Epithelial cell of proximal tubule (primary cell): ENCODE results near the genes SCARF1 and RILP.

DNA sequence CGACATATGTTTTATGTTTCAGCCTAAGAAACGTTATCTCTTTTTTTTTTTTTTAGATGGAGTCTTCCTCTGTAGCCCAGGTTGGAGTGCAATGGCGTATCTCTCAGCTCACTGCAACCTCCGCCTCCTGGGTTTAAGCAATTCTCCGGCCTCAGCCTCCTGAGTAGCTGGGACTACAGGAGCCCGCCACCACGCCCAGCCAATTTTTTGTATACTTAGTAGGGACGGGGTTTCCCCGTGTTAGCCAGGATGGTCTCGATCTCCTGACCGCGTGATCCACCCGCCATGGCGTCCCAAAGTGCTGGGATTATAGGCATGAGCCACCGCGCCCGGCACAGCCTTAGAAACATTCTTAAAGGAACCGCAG is 47.5 kb downstream of the YWHAE start:
- RAMPAGE, long total RNA: no peak
- RRBS: no CpG with 5 or more reads among the region's 18 CpGs

- RAMPAGE, long total RNA: no peak
- RRBS: no CpG with 5 or more reads among the region's 7 CpGs
Measured at GRCh38 chr17:1353786-1354333, 46.2 kb downstream of the YWHAE start.

DNA sequence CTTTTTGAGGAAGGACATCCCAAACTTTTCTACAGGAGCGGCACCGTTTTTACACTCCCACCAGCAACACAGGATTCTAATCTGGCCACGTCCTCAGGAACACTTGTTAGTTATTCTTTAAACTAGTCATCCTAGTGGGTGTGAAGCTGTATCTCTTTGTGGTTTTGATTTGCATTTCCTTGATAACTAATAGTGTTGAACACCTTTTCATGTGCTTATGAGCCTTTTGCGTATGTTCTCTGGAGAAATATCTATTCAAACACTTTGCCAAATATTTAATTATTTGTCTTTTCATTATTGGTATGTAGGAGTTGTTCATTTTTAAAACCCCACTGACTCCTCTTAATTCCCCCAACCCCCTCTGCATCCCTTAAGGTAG is 25.5 kb downstream of the YWHAE start:
- RAMPAGE, long total RNA: no peak
- RRBS: no CpG with 5 or more reads among the region's 4 CpGs

DNA sequence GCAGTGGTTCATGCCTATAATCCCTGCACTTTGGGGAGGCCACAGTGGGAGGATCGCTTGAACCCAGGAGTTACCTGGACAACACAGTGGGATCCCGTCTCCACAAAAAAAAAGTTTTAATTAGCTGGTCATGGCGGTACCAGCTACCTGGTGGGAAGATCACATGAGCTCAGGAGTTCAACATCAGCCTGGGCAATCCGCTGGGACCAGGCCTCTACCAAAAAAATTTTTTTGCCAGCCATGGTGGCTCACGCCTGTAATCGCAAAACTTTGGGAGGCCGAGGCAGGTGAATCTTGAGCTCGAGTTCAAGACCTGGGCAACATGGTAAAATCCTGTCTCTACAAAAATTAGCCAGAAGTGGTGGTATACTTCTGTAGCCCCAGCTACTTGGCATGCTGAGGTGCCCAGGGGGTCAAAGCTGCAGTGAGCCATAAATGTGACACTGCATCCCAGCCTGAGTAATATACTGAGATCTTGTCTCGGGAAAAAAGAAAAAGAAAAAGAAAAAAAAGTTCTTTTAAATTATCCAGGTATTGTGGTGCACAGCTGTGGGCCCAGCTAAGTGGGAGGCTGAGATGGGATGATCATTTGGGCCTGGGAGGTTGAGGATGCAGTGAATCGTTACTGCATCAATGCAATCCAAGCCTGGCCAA is 8.2 kb downstream of the YWHAE start:
- RAMPAGE, long total RNA: no peak
- RRBS: no CpG with 5 or more reads among the region's 10 CpGs

- RAMPAGE, long total RNA: no peak
- RRBS: 62% methylated on average over 3 of the region's 12 CpGs
Measured at GRCh38 chr17:1463169-1463783, 7.2 kb upstream of the CRK start.

GRCh38 chr17:1485900-1486390 is 6.5 kb downstream of the MYO1C start:
- RAMPAGE, long total RNA: no peak
- RRBS: 3% methylated on average over 31 of the region's 59 CpGs

- RAMPAGE, long total RNA: no peak
- RRBS: 1% methylated on average over 16 of the region's 81 CpGs
Measured at GRCh38 chr17:1487798-1488935, 4.3 kb downstream of the MYO1C start.

GRCh38 chr17:1509502-1509877 is 6.9 kb downstream of the INPP5K start:
- RAMPAGE, long total RNA: no peak
- RRBS: no CpG with 5 or more reads among the region's 6 CpGs

GRCh38 chr17:1538628-1539206 is 22.3 kb upstream of the INPP5K start:
- RAMPAGE, long total RNA: no peak
- RRBS: no CpG with 5 or more reads among the region's 9 CpGs

- RAMPAGE, long total RNA: no peak
- RRBS: no CpG with 5 or more reads among the region's 6 CpGs
Measured at GRCh38 chr17:1545199-1545945, 17.2 kb downstream of the PITPNA start.

DNA sequence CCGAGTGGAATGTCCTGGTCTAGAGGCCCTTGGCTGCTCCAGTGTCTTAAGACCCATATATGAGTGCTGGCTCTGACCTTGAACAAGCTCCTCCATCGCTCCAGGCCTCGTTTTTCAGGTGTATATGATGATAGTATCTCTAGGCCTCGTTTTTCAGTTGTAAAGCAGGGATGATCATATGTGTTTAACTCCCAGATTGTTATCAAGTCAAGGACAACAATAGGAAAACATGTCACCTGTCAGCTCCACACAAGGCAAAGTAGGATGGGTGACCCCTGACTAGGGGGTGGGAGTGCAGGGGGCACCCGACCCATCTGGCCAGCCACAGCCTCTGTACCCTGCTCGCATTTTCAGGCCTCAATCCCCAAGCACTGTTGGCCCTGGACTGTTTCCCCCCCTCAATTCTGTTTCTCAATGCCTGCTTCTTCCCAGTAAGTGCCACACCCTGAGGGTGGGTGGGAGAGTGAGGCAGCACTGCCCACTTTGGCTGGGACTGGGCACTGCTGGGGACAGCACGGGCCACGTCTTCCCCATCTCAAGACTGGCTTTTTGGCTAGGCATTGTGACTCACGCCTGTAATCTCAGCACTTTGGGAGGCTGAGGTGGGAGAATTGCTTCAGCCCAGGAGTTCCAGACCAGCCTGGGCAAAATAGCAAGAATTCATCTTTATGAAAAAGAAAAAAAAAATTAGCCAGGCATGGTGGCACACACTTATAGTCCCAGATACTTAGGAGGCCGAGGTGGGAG is 9.9 kb upstream of the PITPNA start:
- RAMPAGE, long total RNA: no peak
- RRBS: no CpG with 5 or more reads among the region's 10 CpGs

DNA sequence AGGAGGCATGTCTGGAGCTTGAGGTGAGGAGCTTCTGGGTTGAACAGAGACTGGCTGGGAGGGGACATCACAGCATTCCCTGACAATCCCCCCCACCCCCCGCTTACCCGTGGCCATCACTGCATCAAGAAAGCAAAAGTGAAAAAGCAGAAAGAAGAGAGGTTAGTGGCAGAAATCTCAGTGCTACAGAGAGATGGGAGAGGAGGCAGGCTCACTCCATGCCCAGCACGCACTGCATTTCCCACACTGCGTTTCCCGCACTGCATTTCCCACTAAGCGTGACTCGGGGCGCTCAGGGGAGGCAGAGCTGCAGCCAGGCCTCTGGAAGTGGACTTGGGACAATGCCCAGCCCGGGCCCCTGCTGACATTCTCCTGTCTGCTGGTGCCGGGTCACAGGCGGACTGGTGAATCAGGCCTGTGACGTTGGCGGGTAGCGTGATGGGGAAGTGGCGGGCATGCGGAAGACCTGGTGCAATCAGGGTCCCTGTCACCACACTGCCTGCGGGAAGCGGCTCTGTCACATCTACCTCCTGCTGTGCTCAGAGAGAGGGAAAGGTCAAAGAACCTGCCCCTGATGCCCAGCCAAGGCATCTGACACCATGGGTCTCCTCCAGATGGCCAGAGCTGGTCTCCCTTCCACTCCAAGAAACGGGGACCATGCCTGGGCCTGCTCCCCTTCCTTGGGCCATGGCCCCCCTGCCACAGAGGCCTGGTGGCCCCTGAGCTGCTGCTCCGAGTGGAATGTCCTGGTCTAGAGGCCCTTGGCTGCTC is 24.4 kb upstream of the PITPNA start:
- RAMPAGE, long total RNA: no peak
- RRBS: no CpG with 5 or more reads among the region's 20 CpGs

DNA sequence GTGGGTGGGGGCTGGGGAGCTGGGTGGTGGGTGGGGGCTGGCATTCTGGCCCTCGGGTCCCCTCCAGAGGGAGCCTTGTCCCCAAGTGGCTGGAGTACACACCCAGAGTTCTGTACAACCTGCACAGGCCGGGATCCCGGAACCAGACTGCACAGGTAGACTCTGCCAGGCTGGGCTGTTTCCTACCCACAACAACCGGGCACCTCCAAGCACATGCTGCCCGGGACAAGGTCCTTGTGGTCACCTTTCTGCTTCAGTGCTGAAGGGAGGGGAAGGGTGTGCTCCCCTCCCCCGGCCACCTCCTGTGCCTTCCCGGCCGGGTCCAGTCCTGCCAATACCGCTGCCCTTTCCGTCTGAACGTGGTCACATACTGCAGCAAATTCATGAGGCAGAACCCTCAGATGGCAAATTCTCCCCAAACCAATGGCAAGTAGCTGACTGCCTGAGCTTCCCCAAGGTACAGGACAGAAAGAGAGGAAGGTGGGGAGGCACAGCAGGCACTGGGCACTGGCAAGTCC is 23.0 kb downstream of the SLC43A2 start:
- RAMPAGE, long total RNA: no peak
- RRBS: 12% methylated on average over 4 of the region's 11 CpGs

GRCh38 chr17:1637778-1638993 is 7.3 kb downstream of the SCARF1 start:
- RAMPAGE, long total RNA: no peak
- RRBS: 69% methylated on average over 7 of the region's 33 CpGs

DNA sequence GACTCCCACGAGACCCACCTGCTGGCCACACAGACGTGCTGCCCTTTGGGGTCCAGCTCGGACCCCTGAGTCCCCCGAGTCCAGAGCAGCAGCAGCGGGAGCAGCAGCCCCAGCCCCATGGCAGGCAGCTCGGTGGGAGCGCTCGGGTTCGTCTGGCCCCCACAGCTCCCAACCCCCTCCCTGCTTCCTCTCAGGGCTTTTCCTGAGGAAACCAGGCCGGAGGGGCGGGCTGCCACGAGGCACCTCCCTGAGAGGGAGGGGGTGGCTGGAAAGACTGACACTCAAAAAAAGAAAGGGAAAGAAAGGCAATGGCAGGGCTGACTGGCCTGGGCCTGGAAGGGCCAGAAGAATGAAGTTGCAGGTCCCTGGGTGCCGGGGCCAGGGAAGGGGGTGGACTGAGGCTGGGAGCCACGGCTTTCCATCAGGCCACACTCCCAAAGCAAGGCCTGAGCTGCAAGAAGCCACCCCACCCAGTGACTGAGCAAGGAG is at the start of gene SCARF1:
TSS of gene SCARF1 (minus strand) at position 154 of the 489 bp plus-strand sequence.
- RAMPAGE, long total RNA: no peak
- RRBS: no CpG with 5 or more reads among the region's 14 CpGs

GRCh38 chr17:1649759-1650474 is at the start of gene RILP:
RILP (minus strand) TSS chr17:1649866.
- RAMPAGE, long total RNA: no peak
- RRBS: 7% methylated on average over 1 of the region's 27 CpGs

DNA sequence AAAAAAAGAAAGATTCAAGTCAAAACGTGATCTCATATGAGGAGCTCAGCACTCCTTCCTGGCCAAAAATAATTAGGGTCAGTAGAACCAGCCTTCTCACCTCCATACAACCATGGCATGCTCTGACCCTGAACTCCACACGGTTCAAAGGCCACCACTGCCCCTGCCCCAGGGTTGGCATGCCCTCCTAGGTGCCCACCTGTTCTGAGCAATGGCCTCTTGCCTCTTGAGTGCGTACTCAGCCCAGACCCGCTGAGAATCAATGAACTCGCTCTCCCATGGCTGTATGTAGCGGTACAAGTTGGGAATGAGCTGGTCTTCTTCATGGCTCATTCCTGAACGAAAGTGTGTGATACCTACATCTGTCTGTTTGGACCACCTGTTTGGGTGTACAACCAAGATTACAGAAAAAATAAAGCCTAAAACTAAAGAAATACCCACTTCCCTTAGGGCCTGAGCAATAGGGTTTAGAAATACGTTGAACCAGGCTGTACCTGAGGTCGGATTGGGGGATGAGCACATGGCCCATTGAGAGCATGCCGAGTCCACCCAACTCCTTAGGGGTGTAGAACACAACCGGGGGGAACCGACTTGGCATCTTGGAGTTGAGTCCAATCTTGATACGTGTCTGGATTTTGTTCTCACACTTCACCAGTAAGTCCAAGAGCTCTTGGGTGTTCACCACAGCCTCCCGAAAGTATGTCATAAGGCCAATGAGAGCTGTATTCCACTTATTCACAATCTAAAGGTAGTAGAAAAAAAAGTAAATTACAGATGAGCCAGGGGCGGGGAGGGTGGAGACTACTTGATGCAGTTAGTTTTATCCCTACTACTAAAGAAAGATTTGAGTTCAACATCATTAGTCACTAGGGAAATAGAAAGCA is 12.0 kb upstream of the RILP start:
- RAMPAGE, long total RNA: no peak
- RRBS: no CpG with 5 or more reads among the region's 15 CpGs

GRCh38 chr17:1676915-1677688 is 7.6 kb downstream of the PRPF8 start:
- RAMPAGE, long total RNA: no peak
- RRBS: 96% methylated on average over 5 of the region's 14 CpGs

GRCh38 chr17:1713096-1713356 is 2.8 kb upstream of the TLCD2 start:
- RAMPAGE, long total RNA: no peak
- RRBS: no CpG with 5 or more reads among the region's 4 CpGs

DNA sequence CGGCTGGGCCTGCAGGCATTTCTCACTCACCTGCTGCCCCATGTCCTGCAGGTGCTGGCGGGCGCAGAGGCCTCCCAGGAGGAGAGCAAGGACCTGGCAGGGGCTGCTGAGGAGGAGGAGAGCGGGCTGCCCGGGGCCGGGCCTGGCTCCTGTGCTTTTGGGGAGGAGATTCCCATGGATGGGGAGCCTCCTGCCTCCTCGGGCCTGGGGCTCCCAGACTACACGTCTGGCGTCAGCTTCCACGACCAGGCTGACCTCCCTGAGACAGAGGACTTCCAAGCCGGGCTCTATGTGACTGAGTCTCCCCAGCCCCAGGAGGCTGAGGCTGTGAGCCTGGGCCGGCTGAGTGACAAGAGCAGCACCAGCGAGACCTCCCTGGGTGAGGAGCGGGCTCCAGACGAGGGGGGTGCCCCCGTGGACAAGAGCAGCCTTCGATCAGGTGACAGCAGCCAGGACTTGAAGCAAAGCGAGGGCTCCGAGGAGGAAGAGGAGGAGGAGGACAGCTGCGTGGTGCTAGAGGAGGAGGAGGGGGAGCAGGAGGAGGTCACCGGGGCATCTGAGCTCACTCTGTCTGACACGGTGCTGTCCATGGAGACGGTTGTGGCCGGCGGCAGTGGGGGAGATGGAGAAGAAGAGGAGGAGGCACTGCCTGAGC is 3.6 kb downstream of the WDR81 start:
- RAMPAGE, long total RNA: no peak
- RRBS: 54% methylated on average over 6 of the region's 25 CpGs